HTERT-HM (cell line): ENCODE measurements around a stretch of chr7.

GRCh38 chr7:85265700-85265963 lies 78.8 kb upstream of the SEMA3D start:
- RRBS = no CpG with 5 or more reads among the region's 1 CpG

DNA sequence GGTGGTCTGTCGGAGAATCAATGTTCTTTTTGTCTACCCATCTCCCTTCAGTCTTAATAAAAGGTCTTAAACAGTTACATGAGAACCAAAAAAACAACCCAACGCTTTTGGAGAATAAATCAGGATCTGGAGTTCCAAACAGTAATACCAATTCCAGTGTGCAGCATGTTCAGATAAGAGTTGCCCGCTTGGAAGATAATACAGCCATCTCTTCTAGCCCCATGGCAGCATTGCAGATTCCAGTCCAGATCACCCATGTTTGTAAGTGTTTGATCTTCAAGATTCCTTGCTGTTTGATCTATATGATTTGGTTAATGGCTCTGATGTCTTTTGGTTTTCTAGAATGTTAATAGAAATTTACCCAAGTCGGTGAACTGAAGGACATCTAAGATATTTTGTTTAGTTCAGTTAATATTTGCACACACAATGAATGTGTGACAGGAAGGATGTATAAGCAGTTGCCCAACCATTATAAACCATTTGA lies 31.4 kb downstream of the TMEM243 start:
- RRBS = no CpG with 5 or more reads among the region's 4 CpGs

GRCh38 chr7:87599181-87599773 lies 1.4 kb downstream of the ABCB1 start:
- RRBS = no CpG with 5 or more reads among the region's 10 CpGs

- RRBS = 7% methylated on average over 12 of the region's 41 CpGs
These were observed 479 bp downstream of the ABCB1 start for GRCh38 chr7:87600058-87600752.

GRCh38 chr7:87709142-87709526 lies 80.9 kb downstream of the RUNDC3B start:
- RRBS = no CpG with 5 or more reads among the region's 2 CpGs

- RRBS = 2% methylated on average over 9 of the region's 26 CpGs
These were observed 670 bp downstream of the DBF4 start for GRCh38 chr7:87876921-87877404.

- RRBS = no CpG with 5 or more reads among the region's 7 CpGs
These were observed 7.4 kb upstream of the ADAM22 start for GRCh38 chr7:87926419-87927277.

DNA sequence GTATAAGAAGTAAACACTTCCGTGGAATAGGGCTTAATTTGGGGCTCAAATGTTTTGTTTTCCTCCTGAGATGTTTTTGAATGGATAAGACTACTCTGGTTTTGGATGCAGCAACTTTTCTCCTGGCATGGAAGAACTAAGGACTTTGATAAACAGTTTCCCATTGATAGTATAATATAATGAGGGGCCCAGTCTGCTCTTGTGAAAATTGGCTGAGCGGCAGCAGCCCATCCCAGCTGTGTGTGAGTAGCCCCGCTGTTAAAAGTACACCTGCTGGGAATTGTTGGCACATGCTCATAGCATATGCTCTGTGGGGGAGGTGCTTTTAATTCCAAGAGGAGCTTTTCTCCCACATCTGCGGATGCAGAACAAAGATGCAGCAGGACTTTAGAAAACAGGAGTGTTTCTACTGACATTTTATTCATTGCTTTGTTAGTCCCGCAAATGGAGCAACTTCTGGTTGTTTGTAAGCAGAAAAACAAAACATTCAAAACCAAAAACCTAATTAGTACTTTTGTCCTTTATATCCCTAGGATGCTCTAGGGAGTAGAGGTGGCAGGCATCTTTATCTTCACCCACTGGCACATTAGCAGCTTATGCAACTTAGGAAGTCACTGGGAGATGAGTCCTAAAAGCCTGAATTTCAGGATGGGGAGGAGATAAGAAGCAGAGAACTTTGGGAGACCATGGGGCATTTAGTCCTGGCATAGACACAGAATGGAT lies 19.0 kb downstream of the SRI start:
- RRBS = no CpG with 5 or more reads among the region's 5 CpGs

GRCh38 chr7:88225879-88226588 lies 6.2 kb upstream of the SRI start:
- RRBS = no CpG with 5 or more reads among the region's 4 CpGs

DNA sequence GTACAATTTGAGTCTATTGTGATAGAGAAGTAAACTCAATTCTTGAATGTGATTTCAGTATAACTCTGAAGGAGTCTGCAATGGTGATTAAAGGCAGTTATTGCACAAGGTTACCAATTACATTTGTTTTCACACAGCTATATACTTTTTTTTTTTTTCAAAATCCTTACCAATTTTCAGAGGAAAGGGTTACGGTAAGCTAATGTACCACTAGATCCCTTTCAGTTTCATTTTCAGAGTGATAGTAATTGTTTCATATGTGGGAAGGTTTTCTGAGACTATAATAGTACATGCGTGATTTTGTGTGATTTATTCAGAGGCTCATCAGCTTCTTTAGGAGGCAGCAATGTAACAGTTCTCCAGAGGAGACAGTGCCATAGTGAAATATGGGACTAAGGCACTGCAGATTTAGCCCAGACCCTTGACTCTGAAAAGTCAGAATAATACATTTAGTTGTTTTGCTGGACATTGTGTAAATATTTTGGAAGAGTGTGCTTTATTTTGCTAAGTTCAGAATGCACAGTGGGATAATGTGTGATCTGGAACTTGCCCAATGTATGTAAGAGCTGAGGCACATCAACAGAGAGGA lies 207.4 kb upstream of the TEX47 start:
- RRBS = no CpG with 5 or more reads among the region's 2 CpGs

GRCh38 chr7:90209704-90210403 lies 1.7 kb upstream of the STEAP2 start:
- RRBS = no CpG with 5 or more reads among the region's 3 CpGs

DNA sequence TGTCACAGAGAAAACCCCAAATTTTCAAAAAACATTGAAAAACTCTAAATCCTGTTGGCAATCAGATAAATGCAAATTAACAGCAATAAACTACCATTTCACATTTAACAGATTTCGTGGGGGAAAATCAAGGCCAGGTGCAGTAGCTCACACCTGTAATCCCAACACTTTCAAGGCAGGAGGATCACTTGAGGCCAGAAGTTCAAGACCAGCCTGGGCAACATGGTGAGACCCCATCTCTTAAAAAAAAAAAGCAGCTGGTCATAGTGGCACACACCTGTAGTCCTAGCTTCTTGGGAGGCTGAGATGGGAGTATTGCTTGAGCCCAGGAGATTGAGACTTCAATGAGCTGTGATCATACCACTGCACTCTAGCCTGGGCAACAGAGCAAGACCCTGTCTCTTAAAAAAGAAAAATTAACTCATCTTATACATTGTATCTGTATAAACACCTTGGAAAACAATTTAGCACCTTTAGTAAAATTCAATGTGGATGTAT lies 37.0 kb downstream of the CFAP69 start:
- RRBS = no CpG with 5 or more reads among the region's 1 CpG

- RRBS = no CpG with 5 or more reads among the region's 1 CpG
These were observed 6.4 kb upstream of the PTTG1IP2 start for GRCh38 chr7:90462918-90463461.

DNA sequence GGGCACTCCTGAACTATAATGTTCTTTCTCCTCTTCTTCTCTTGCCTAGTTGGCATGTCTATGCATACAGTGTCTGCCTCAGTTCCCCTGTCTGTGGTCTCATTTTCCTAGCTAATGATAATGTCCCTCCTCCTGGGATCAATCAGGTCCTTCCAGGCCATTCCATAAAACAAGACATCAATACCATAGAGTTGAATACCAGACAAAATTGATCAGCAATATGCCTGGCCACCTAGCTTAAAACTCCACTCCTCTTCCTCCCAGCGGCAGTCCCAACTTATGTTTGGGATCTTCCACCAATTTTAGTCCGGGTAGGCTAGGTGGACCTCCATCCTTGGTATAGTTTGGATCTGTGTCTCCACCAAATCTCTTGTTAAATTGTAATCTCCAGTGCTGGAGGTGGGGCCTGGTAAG lies 59.1 kb downstream of the PTTG1IP2 start:
- RRBS = no CpG with 5 or more reads among the region's 2 CpGs

GRCh38 chr7:90597076-90597839 lies 1.1 kb downstream of the CDK14 start:
- RRBS = no CpG with 5 or more reads among the region's 17 CpGs

- RRBS = no CpG with 5 or more reads among the region's 6 CpGs
These were observed 123.0 kb downstream of the CDK14 start for GRCh38 chr7:90718938-90719762.

DNA sequence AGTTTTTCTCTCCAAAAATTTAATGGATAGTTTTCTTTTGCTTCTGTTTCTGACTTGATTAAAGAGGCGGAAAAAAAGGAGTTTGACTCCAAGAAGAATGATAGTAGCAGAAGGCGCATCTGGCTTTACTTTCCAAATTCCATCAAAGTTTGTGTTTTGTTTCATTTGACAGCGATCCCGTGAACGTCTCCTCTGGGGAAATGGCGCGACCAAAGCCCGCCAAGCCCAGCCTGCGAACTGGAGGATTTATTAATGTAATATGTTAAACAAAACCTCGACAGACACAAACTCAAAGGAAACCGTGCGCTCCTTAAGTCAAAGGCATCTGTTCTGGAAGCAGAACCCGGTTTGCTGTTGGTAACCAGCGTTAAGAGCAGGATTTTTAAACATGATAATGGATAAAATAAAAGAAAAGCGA lies 564 bp upstream of the FZD1 start:
- RRBS = no CpG with 5 or more reads among the region's 15 CpGs

GRCh38 chr7:91300005-91300716 lies 35.9 kb downstream of the FZD1 start:
- RRBS = no CpG with 5 or more reads among the region's 5 CpGs

DNA sequence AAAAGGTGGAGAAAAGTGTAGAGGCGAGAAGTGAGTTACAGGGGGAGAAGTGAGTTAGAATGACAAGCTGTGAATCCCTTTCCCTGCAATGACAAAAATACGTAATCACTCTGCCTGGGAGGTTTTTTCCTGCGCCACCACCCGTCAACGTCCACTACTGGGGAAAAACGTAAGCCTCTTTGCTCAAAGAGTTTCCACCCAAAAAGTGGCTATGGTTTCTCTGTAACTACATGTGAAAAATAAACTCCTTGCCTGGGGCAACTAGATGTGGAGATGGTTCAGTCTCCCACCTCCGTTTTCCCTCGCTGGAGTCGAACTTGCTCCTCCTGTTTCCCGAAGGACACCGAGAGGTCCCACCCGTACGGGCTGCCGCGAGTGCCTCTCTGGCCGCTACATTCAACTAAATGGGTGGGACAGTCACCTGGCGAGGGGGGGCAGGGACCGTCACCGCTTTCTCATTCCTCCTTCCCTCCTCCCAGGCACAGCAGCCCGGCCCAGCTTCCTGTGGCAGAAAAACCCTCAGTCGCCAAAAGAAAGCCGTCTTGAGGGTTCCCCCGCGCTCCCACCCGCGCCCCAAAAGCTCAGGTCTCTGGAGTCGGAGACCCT lies 436 bp downstream of the KRIT1 start:
- RRBS = no CpG with 5 or more reads among the region's 27 CpGs